Skeletal muscle cell (primary cell): ENCODE results near the gene LMOD3.

DNA sequence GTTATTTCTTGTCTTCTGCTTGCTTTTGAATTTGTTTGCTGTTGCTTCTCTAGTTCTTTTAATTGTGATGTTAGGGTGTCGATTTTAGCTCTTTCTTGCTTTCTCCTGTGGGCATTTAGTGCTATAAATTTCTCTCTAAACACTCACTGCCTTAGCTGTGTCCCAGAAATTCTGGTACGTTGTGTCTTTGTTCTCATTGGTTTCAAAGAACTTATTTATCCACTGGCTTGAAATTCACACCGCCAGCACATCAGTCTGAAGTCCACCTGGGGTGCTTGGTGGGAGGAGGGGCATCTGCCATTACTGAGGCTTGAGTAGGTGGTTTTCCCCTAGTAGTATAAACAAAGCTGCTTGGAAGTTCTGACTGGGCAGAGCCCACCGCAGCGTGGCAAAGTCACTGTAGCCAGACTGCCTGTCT lies 114.3 kb downstream of the SUCLG2 start:
- RRBS: no CpG with 5 or more reads among the region's 5 CpGs

DNA sequence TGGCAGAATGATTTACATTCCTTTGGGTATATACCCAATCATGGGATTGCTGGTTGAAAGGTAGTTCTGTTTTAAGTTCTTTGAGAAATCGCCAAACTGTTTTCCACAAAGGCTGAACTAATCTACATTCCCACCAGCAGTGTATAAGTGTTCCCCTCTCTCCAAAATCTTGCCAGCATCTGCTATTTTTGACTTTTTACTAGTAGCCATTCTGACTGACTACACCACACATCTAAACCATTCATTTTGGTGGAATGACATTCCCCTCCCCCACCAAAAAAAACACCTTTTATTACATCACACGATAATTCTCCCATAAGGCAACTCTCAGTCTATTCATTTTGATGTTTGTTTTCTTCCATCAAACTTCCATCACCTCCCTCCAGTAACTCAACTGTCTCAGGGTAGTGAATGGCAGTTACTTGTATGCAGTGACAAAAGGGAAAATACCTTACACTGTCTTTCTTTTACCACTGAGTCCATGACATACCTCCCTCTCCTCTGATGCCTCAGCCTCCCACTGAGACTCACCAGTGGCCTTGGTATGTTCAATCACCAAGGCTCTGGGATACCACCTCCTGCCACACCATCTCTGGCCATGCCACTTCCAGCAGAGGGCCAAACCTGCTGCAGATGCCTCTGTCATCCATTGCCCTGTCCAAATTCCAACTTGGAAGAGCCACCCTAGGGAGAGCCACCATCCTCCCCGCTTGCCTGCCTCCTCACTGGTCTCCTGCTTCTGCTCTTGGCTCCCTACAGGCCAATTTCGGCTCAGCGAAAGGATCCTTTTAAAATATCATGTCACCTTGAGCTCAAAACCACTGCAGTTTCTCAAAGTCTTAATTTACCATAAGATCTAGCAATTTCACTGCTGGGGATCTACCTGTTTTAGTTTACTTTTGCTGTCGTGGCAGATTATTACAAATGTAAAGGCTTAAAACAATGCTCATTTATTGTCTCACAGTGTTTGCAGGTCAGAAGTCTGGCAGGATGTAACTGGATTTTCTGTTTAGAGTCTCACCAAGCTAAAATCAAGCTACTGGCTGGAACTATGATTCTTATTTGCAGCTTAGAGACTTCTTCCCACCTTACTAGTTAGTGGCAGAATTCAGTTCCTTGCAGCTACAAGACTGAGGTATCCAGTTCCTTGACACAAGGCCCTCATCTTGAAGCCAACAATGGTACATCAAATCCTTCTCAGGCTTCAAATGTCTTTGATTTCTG lies 71.4 kb downstream of the SUCLG2 start:
- RRBS: no CpG with 5 or more reads among the region's 6 CpGs

GRCh38 chr3:67648124-67648681 lies 6.2 kb downstream of the SUCLG2 start:
- RRBS: no CpG with 5 or more reads among the region's 5 CpGs

GRCh38 chr3:67650093-67650443 lies 4.3 kb downstream of the SUCLG2 start:
- RRBS: no CpG with 5 or more reads among the region's 2 CpGs

DNA sequence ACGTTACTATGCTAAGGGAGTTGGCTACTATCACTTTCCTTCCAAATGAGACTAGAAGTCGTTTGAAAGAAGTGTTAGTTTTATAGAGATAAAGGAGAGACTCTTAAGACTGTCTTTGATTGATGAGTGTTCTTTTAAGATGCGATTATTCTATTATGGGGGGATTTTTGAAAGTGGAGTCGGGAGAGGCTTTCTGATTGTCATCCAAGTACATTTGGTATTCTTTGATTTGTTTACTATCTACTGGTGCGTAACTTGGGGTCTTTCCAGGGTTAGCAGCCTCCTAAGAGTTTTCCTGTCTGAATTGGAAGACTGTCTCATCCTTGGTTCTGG lies 3.7 kb upstream of the SUCLG2 start:
- RRBS: no CpG with 5 or more reads among the region's 5 CpGs

DNA sequence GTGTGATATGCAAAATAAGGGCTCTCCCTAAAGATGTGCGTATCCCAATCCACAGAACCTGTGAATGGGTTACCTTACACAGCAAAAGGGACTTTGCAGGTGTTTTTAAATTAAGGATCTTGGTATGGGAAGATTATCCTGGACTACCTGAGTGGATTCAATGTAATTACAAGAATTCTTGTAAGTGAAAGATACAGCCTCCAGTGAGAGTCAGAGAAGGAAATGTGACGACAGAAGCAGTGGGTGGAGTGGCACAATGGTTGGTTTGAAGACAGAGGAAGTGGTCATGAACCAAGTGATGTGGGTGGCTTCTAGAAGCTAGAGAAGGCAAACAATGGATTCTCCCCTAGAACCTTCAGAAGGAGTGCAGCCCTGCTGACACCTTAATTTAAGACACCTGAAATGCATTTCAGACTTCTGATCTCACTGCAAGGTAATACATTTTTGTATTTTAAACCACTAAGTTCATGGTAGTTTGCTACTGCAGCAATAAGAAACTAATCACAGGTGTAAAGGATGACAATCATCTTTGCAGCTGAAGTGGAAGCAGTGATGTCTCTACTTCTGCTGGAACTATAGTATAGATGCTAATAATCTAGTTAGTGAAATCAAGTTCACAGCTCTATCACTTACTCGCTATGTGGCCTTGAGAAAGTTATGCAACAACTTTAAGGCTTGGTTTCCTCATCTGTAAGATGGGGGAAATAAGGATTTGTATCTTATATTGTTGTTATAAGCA lies 53.7 kb downstream of the TAFA1 start:
- RRBS: no CpG with 5 or more reads among the region's 3 CpGs

GRCh38 chr3:69052825-69053363 lies 761 bp upstream of the TMF1 start:
- RRBS: no CpG with 5 or more reads among the region's 4 CpGs

DNA sequence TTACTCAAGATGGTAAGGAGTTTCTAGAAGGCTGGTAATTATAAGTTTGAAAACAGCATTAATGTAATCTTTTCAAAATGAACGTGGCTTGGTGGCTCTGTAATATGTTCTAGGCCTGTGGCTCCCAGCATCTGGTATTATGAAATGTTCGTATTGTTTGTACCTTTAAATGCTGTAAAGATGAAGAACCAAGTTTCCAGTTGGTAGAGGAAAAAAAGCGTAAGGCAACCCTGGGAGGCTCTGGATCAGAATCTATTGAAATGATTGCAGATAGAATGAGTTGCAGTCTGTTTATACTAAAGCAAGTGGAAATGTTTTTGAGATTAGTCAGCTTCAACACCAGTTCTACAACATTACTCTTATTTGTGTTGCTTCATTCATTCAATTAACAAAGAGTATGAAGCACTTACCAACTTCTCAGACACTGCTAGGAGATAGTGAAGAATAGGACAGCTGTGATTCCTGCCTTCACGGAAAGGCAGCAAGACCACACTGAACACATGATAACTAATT lies 5.3 kb downstream of the ARL6IP5 start:
- RRBS: no CpG with 5 or more reads among the region's 4 CpGs

DNA sequence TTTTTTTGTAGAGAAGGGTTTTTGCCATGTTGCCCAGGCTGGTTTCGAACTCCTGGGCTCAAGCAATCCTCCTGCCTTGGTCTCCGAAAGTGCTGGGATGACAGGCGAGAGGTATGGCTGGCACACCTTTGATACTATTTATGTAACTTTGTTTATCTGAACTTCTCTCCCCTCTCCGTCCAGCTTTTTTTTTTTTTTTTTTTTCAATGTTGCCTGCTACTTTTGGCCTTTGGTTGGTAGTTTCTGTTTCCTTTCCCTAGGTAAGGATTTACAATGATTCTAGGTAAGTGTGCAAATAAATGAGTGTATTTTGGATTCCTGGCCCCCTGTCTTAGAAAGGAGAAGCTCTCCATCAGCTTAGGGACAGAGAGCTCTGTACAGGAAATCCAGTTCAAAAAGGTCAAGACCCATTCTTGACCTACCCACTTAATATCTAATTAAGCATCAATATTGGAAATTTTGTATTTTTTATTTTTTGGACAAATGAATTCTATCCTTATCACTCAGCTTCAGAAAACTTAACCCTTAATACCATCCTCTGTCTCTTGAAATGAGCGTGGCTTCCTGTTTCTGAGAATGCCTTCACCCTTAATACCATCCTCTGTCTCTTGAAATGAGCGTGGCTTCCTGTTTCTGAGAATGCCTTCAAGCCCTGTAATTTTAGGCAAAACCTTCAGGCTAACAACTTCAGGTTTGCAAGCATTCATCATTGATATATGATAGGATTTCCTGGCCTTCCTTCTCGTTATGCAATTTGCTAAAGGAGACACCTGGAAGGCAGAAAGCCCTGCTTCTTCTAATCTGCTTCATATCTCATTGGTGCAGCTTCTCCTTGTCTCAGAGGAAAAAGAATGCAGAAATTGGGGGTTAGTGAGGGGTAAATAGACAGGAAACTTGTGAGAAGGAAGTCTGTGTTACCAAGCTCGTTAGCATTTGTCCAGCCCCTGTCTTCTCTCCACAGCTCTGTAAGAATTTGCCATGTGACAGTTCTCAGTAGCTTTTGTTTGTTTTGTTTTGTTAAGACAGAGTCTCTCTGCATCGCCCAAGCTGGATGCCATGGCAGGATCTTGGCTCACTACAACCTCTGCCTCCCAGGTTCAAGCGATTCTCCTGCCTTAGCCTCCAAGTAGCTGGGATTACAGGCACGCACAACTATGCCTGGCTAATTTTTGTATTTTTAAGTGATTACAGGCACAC lies 7.1 kb downstream of the ARL6IP5 start:
- RRBS: no CpG with 5 or more reads among the region's 11 CpGs

DNA sequence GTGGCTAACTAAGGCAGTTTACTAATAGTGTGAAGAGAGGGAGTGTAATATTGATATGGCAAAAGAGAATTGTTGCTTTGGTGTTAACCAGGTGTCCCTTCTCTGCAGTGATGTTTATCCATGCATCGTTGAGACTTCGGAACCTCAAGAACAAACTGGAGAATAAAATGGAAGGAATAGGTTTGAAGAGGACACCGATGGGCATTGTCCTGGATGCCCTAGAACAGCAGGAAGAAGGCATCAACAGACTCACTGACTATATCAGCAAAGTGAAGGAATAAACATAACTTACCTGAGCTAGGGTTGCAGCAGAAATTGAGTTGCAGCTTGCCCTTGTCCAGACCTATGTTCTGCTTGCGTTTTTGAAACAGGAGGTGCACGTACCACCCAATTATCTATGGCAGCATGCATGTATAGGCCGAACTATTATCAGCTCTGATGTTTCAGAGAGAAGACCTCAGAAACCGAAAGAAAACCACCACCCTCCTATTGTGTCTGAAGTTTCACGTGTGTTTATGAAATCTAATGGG lies 18.0 kb downstream of the LMOD3 start:
- RRBS: no CpG with 5 or more reads among the region's 8 CpGs

DNA sequence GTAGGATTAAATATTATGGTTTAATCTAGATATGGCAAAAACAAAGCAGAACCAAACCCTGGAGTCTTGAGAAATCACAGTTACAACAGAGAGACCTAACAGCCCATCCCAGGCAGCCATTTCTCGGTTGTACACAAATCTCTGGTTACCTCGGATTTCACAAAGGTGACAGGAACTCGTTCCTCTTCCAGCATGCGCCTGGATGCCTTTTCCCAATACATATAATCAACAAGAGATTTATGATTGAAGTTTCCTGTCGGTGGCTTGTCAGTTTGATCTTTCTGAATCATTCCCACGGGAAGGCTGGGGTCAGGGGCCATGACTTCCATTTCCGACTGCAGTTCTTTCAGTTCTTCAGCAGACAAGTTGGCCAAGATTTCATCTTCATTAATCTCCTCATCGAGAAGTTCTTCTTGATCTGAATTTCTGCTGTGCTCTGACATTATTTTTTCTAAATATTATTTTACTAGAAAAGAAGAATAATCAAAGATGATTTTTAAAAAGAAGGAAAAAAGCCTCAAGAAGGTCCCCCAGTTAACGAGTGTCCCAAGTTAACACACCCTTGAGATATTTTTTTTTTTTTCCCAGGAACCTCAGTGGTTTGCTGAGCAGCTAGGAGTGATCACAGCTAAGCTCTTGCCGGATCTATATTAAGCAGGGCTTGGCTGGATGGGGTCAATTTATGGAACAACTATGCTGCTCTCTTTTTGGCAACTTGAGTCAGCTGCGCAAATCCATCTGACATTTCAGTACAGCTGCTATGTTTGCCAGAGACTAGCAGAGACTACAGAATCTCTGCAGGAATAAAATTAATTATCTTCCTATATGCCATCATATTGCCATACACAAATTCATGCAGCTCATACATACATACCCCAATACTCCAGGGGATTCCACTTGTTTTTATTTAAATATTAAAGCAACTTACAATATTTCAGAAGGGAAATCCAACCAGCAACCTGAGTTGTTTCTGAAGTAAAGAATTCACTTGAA lies at the start of gene LMOD3:
TSS of gene LMOD3 (minus strand) at position 652 of the 993 bp plus-strand sequence.
- RRBS: no CpG with 5 or more reads among the region's 11 CpGs

GRCh38 chr3:69178935-69179775 lies 56.8 kb upstream of the LMOD3 start:
- RRBS: no CpG with 5 or more reads among the region's 6 CpGs

- RRBS: 83% methylated on average over 2 of the region's 22 CpGs
These were observed 260.0 kb downstream of the MITF start for GRCh38 chr3:69999167-69999831.

DNA sequence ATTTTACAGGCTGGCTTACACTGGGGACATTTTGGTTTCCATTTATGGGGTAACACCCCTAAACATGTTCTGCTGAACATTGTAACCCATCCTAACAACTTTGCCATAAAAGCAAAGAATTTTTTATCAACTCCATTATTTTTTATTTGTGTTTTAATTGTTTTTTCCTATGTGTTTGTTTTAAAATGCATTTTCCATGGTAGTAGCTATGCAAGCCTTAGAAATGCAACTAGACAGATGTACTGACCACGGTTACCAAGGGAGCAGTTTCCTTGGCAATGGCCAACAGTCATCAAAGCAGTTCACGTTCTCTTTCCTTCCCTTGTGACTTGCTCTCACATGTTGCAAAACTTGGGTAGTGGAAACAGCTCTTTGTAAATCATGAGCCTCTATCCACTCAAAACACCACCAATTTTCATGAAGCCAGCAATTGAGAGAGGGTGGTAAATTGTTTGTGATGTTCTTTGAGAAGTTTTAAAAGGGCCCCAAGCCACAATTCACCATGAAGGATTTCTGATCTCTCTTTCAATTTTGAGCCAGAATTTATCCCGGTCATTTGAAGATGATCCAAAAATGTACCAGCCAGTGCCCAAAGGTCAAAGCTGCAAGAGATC lies 499.4 kb upstream of the MDFIC2 start:
- RRBS: no CpG with 5 or more reads among the region's 3 CpGs

GRCh38 chr3:70981504-70982137 lies 601.9 kb downstream of the FOXP1 start:
- RRBS: no CpG with 5 or more reads among the region's 4 CpGs

DNA sequence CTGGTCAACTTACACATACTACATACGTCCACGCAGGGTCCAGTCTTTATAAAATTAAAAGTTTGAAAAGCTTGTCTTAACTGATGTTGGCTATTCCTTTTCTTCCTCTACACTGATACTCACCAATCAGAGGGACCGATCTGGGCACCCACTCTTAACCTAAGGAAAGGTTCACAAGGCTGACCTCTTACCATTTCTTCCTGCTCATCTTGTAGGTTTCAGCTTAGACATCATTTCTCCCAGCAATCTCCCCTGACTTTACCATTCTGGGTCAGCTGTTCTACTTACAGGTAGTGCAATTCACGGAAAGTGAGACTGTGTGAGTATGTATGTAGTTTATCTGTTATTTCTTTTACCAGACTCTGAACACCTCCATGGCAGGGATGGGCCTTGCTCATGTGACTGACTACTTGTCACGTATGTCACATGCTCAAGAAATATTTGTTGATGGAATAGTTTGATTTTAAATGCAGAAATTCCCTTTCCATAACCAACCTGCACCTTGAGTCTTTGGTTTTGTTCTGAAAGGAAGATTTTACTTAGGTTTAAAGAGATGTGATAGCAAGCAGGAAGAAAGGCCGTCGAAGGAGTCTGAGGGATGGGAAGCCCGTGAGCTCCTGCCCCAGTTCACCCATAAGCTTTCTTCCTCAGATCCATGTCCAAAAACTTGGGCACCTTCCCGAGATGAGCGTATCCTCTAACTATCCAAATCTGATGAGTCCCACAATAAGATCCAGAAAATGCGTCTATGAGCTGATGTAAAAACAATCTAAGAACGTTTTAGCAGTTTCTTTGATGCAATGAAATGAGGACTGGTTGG lies 599.2 kb downstream of the FOXP1 start:
- RRBS: no CpG with 5 or more reads among the region's 12 CpGs

GRCh38 chr3:71031712-71032722 lies 551.5 kb downstream of the FOXP1 start:
- RRBS: 88% methylated on average over 5 of the region's 18 CpGs

DNA sequence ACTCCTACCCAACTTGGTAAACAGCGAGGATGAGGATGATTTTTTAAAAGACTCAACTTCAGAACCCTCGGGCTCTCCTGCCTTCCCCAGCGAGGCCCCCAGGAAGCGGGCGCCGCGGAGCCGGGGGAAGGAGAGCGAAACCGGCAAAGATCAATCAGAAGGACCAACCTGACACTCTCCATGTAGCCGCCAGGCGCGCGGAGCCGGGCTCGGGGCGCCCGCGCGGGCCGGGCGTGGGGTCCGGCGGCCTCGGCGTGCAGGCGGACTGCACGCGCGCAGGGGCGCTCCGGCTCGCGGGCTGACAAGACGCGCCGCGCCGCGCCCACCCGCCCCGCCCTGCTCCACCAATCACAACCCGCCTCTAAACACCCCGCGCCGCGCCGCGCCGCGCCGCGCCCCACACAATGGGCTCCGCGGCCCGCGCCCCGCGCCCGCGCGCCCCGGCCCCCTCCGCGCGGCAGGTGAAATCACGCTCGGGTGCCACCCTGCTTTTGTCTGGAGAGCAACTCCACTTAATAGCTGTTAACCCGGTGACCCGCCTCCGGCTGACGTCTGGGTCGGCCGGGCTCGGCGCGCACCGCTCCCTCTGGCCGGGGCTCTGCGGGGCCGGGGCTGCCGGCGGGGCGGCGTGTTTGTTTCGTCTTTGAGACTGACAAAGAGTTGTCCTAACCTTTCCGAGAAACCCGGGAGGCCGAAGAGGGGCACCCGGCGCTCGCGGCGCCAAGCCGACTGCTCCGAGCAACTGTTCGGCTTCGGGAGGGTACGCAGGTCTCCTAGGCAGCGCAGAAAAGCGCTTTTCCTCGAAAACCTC lies 518.7 kb downstream of the FOXP1 start:
- RRBS: under 1% methylated on average over 30 of the region's 102 CpGs

GRCh38 chr3:71087027-71088091 lies 496.2 kb downstream of the FOXP1 start:
- RRBS: no CpG with 5 or more reads among the region's 10 CpGs

DNA sequence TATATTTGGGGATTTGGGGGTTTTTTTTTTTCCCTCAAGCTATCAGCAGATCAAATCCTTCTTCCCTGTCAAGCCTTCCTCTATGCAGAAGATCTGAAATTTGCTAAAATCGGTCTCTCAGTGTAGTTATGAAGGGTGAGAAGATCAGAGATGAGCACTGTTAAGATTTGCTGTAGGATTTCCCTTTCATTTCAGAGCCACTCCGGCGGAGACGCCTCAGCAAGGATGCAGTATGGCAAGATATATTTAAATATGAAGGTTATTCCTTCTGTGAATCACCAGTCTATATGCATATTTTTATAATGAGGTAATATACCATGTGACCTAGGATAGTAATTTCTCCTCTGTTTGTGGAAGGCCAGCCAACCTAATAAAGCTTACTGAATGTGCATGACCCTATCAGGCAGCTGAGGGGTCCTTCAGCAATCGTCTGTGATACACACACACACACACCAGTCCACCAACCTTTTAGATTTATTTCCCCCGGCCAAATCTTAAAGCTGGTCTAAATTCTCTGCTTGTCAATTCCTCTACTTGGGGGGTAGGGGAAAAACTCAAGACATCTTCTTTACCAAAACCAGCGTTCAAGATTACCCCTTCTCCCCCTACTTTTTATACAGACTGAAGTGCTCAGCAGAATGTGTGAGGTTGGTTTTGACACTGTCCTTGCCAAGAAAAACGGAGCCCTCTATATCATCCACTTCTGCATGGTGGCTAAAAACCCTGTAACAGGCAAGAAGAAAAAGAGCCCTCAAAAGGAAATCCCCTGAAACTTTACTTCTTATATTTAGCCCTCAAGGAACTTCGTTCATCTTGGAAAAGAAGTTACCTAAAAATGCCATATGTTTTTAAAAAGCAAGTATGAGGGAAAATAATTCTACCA lies 473.9 kb downstream of the FOXP1 start:
- RRBS: no CpG with 5 or more reads among the region's 9 CpGs